Foreskin fibroblast (primary cell): ENCODE measurements around the gene PSTPIP2.

DNA sequence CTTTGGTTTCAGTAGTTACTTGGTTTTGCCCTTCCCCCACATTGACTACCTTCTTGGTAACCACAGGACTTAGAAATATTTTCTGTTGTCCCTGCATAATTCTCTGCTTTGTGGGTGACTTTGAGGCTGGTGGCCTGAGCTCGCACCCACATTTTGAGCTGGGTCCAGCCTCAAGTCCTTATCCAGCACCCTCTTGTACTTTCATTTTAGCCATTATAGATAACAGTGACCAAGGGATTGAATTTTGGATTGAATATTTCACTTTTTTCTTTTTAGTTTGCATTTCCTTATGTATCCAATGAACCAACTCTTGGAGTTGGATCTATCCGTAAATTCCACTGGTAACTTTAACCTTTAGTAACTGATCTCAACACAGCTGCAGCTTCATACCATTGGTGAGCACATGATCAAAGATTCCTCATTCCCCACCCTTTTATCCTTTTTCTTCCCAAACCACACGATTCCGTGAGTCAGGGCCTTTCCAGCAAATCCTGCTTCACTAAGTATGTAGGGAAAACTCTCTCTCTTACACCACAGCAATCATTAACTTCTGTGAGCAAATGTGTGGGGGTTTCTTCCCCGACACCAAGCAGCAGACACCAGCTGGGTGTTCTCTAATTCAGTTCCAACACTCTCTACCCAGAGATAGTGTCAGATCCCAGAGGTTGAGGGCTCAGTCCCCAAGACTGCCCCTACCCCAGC is 23.4 kb downstream of the ELP2 start:
- RRBS, result no CpG with 5 or more reads among the region's 5 CpGs

DNA sequence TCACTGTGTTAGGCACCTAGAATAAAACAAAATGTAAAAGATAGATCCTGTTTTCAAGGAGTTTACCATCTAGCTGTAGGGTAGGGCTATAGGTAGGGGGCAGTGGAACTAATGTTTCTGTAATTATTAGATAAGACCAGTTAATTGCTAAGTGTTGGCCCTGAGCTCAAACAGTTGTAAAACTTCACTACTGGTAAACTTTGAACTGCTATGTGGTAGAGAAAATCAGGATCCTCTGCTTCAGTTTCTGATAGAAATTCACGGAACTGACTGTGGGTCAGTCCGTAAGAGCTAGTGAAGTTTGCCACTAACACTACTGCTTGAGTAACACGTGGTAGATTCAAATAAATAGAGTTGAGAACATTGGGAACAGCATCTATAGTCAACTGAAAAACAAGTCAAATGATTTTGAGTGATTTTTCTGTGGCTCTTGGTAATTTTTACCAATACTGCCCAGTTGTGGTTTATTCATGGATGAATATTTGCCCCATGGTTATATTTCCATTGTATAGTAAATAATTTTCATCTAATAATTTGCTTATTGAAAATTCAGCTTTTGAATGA is 26.3 kb downstream of the ELP2 start:
- RRBS, result no CpG with 5 or more reads among the region's 3 CpGs

GRCh38 chr18:36219542-36219900 is 32.2 kb downstream of the MOCOS start:
- RRBS, result no CpG with 5 or more reads among the region's 2 CpGs

GRCh38 chr18:36711778-36712321 is 117.0 kb downstream of the TPGS2 start:
- RRBS, result no CpG with 5 or more reads among the region's 5 CpGs

DNA sequence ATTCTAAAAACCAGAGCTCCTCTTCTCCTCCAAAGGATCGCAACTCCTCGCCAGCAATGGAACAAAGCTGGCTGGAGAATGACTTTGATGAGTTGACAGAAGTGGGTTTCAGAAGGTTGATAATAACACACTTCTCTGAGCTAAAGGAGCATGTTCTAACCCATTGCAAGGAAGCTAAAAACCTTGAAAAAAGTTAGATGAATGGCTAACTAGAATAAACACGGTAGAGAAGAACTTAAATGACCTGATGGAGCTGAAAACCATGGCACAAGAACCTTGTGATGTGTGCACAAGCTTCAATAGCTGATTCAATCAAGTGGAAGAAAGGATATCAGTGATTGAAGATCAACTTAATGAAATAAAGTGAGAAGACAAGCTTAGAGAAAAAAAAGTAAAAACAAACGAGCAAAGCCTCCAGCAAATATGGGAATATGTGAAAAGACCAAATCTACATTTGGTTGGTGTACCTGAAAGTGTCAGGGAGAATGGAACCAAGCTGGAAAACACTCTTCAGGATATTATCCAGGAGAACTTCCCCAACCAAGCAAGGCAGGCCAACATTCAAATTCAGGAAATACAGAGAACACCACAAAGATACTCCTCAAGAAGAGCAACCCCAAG is 132.1 kb downstream of the KIAA1328 start:
- RRBS, result no CpG with 5 or more reads among the region's 4 CpGs

DNA sequence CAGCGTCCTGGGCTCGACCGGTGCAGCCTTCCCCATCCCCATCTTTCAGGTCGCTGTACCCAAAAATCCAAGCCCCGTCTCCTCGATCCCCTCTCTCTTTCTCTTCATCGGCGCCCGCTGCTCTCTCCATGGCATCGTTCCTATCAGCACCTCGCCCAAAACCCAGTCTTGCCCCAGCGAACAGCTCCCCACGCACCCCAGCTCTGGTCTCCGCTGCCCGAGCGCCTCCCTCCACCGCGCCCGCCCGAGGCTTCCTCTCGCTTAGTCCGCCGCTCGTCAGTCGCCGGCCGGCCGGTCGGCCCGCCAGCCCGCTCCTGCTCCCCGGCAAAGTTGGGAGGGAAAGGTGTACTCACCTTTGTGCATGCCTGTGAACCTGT is 607 bp downstream of the CELF4 start:
- RRBS, result 3% methylated on average over 3 of the region's 32 CpGs

DNA sequence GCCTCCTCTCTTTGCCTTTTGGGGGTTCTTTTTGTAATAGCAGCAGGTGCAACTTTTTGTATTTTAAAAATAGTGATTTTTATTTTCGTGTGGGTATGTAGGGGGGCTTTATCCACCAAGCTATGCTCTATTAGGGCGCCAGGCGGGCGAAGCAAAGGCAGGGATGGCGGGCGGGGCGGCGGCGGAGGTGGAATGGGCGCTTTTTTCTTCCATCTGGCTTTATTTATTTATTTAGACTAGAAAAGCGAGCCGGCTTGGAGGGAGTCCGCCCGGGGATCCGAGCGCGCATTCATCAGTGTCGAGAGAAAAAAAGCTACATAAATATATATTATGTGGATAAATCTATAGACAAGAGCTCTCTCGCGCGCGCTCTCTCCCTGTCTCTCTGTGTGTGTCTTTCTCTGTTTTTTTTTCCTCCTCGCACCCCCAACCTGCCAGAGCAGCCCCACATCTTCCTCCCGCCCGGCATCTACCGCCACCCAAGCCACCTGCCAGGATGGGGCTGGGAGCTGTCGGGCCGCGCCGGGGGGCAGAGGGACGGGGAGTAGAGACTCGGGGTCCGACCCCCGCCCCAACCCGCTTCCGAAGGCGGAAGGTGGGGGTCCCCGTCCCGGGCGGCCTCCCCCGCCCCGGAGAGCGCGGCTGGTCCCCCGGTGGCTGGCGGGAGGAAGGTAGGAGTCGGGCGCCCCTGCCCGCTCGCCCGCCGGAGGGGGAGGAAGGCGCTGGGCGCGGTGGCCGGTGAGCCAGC is 920 bp upstream of the CELF4 start:
- RRBS, result 2% methylated on average over 22 of the region's 56 CpGs

DNA sequence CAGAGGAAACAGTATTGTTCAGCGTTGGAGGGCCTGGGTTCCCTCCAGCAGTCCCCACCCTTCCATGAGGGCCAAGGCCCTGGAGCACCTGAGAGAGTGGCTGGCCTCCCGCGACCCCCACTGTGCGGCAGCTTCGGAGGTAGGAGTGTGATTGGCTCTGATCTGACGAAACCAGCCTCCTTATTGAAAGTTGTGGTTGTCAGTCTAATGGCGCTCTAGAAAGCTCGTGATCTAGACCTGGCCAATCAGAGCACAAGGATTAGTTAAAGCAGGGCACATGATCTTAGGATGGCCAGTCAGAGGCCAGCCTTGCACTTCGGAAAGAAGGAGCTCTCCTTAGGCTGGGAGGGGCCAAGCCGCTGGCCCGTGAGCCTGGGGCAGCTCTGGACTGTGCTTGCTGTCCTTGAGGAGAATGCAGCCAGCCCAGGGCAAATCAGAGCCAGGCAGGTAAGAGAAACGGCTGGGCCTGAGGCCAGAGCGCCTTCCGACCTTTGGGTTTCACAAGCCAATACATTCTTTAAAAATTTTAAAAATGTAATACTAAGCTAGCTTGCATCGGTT is 104.6 kb upstream of the CELF4 start:
- RRBS, result no CpG with 5 or more reads among the region's 15 CpGs

DNA sequence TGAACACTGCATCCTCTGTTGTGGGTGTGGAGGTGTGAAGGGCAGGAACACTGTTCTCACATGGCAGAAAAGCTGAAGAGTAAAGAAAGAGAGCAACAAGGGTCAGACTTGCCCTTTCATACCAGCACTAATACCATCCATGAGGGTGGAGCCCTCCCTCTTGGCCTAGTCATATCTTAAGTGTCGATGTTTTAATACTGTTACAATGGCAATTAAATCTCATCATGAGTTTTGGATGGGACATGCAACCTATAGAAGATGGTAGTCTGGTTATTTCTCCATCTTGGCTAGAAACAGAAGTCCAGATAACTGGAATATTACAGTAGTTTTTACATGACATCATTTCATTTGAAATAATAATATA is 1520.6 kb upstream of the CELF4 start:
- RRBS, result no CpG with 5 or more reads among the region's 1 CpG

- RRBS, result no CpG with 5 or more reads among the region's 14 CpGs
Measured at GRCh38 chr18:41631509-41631966, 323.5 kb upstream of the PIK3C3 start.

DNA sequence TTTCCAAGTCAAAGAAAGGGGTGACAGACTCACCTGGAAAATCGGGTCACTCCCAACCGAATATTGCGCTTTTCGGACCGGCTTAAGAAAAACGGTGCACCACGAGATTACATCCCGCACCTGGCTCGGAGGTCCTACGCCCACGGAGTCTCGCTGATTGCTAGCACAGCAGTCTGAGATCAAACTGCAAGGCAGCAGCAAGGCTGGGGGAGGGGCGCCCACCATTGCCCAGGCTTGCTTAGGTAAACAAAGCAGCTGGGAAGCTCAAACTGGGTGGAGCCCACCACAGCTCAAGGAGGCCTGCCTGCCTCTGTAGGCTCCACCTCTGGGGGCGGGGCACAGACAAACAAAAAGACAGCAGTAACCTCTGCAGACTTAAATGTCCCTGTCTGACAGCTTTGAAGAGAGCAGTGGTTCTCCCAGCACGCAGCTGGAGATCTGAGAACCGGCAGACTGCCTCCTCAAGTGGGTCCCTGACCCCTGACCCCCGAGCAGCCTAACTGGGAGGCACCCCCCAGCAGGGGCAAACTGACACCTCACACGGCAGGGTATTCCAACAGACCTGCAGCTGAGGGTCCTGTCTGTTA is 323.0 kb upstream of the PIK3C3 start:
- RRBS, result no CpG with 5 or more reads among the region's 18 CpGs

DNA sequence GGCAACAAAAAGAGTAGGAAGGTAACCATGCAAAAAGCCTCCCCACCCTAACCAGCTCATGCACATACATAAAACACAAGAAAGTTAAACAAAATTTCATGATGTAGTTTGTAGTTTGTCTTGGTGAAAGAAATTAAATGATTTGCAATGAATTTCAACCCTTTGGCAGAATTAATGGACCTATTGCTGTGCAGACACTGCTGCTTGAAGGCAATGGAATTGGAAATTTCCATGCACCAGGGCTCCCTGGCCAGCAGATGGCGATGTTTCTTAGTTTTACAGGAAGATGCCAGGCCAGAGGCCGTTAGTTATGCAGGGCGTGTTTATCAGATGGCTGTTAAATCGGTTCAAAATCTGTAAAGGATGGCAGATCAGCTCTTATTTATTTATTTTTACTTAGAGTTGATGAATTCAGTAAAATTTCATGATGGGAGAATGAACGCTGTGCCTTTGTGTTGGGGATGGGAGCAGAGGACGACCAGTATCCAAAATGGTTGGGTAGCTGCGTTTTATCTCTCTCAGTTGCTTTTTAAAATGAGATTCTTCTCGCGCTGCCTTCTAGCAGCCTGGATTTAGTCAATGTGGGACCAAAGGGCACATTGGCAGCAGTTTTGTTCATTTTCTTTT is 343.8 kb downstream of the PIK3C3 start:
- RRBS, result no CpG with 5 or more reads among the region's 9 CpGs

GRCh38 chr18:42446129-42446779 is 491.2 kb downstream of the PIK3C3 start:
- RRBS, result no CpG with 5 or more reads among the region's 1 CpG

GRCh38 chr18:43419567-43419929 is 142.3 kb upstream of the SYT4 start:
- RRBS, result no CpG with 5 or more reads among the region's 1 CpG

DNA sequence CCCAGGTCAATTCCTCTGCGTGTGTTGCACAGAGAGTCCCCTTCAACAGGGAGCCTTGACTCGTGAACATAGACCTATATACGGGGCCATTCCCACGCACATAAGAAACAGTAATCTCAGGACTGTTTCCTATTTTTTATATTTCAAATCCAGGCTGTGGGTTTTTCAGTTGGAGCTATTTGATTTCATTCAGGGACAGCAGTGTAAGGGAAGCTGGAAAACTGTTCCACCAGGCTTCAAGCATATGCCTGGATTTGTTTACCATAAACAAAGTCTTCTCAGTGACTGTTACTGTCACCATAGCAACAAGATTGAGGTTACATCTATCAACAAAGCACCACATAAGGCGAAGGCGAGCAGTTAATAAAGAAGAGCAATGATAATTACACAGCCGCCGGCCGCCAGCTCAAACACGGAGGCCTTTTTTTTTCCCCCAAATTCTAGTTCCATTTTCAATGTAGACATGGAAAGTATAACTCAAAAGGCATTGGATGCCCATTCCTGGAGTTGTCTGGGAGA is 553.6 kb upstream of the SYT4 start:
- RRBS, result no CpG with 5 or more reads among the region's 10 CpGs

GRCh38 chr18:44917821-44918503 is 237.3 kb downstream of the SETBP1 start:
- RRBS, result no CpG with 5 or more reads among the region's 10 CpGs

DNA sequence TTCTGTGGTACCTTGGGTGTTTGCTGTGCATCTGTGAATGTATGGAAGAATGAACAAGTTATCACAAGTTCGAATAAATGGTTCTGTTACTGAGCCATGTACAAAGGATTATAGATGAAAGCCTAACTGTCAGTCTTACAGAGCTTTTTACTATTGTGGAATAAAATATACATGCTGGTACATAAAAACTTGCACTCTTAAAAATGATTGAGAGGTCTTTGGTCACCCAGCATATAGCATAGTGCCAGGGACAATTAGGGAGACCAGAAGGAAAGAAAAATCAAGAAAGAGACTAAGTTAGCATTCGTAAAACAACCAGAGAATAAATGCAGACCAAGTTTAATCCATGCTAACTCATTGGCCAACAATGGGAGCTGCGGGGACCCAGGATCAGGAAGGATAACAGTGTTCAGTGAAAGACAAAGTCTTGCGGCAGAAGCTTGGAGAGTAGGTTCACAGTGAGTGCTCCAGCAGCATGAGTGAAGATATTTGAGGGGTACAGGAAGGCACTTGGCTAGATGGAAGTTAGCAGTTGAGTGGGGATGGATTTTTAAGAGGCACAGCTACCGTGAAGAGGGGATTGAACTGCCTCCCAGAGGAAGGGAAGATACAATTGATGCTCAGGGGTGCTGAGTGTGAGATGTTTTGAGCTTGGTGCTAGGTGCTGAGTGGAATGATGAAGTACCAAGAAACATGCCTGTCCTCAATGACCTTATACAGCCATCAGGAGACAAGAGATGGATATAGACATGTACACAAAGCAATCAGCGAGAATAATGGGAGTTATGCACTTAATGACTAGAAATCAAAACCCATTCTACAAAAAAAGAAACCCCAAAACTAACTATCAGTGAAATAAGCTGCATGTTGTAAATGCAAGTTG is 281.4 kb downstream of the SETBP1 start:
- RRBS, result no CpG with 5 or more reads among the region's 6 CpGs

- RRBS, result no CpG with 5 or more reads among the region's 2 CpGs
Measured at GRCh38 chr18:45503747-45504232, 111.5 kb upstream of the SLC14A2 start.

DNA sequence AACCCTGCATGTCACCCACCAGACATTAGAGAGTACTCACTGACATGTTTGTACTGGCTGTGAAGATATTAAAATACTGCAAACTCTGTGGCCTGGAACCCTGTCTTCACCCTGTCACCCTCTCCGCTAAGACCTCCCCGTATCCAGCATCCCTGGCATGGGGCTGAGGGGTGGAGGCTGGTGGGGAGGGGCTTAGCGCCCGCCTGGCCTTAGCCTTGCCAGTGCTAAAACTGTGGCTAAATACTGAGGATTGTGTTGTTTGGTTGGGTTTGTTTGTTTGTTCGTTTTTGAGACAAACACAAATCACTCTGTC is 1.9 kb downstream of the PSTPIP2 start:
- RRBS, result no CpG with 5 or more reads among the region's 5 CpGs

DNA sequence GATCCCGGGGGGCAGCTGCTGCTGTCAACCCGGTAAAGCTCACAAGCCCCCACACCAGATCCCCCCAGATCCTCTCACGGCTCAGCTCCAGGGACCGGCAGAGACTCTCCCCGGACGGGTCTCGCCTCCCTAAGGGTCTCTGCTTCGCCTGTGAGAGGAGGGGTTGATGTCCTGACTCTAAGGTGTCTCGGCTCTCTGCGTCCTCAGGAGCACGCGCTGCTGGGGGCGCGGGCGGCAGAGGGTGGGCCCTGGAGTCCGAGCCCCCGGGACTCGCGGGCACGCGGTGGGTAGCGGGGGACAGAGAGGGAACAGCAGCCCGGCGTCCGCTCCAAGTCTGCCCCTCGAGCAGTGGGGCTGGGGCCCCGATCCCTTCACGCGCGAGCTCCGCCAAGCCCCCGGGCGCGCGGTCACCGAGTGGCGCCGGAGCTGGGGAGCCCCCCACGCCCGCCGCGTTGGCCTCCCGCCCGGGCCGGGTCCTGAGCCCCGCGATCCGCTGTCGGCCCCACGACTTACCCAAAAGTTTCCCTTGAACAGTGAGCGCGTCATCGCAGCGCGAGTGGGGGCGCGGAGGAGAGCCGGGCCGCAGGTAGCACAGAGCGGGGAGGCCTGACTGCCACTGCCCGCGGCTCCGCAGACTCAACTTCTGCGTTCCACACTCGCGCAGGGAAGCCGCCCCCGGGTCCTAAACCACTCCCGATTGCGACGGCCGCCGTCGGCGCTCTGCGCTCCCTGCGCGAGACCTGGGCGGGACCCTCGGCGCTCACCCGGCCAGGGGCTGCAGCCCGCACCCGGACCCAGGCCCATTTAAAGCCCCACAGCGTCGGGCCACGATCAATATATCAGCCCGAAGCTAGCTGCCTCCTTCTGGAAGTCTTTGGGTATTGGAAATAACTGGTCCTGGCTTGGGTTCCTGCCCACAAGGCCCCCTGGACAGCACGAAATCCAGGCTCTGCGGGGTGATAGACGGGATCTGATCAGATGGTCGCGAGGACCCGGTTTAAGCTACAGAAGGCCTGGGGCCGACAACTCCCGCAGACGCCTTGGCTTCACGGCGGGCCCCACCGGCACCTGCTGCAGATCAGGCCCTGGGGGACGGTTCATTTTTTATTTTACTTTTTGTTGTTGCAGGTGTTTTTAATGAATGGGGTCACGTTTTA is at the start of gene PSTPIP2:
TSS of gene PSTPIP2 (minus strand) at position 618 of the 1,157 bp plus-strand sequence.
- RRBS, result 6% methylated on average over 62 of the region's 102 CpGs